Left lobe of liver (tissue), 1 donor: ENCODE measurements around the gene DCAF4L1.

GRCh38 chr4:40349723-40350302 is 14.7 kb downstream of the CHRNA9 start:
- PRO-cap = no peak

GRCh38 chr4:40369829-40370048 is 34.6 kb downstream of the CHRNA9 start:
- PRO-cap = no peak

GRCh38 chr4:40405169-40405569 is 70.0 kb downstream of the CHRNA9 start:
- PRO-cap = unidirectional peak, minus-strand start at chr4:40405364

- PRO-cap = no peak
These were observed 98.3 kb downstream of the CHRNA9 start for GRCh38 chr4:40433391-40433908.

DNA sequence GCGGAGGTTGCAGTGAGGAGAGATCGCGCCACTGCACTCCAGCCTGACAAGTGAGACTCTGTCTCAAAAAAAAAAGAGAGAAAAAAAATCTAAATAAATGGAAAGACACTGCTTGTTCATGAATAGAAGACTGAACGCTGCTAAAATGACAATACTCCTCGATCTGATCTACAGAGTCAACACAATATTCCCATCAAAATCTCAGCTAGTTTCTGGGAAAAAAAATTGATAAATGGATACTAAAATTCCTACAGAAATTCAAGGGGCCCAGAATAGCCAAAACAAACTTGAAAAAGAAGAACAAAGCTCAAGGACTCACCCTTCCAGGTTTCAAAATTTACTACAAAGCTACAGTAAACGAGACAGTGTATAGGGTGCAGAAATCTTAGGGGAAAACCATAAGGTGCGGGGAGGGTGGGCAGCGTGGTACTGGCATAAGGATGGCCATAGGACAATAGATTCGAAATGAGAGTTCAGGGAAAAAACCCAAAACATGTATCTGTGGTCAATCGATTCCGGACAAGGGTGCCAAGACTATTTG is 138.9 kb downstream of the RBM47 start:
- PRO-cap = no peak

GRCh38 chr4:40492664-40493308 is 136.9 kb downstream of the RBM47 start:
- PRO-cap = no peak

DNA sequence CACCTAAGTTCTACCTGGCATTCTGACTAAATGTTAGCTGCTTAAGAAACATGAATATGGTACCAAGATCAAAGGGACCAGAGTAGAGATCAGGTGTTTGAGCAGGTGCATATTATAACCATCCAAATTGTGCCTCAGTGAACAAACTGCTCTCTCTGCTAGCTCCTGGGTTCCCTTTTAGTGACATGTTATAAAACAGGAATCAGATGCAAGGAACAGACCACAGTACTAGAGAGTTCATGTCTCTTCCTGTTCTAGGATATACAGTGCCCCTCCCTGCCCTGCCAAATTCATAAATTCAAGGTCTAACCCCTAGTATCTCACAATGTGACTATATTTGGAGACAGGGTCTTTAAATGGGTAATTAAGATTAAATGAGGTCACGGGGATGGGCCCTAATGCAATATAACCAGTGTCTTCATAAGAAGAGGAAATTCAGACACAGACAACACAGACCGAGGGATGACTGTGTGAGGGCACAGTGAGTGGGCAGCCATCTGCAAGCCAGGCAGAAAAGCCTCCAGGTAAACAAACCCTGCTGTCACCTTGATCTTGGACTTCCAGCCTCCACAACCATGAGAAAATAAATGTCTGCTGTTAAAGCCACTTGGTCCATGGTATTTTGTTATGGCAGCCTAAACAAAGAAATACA is 82.6 kb downstream of the RBM47 start:
- PRO-cap = no peak

DNA sequence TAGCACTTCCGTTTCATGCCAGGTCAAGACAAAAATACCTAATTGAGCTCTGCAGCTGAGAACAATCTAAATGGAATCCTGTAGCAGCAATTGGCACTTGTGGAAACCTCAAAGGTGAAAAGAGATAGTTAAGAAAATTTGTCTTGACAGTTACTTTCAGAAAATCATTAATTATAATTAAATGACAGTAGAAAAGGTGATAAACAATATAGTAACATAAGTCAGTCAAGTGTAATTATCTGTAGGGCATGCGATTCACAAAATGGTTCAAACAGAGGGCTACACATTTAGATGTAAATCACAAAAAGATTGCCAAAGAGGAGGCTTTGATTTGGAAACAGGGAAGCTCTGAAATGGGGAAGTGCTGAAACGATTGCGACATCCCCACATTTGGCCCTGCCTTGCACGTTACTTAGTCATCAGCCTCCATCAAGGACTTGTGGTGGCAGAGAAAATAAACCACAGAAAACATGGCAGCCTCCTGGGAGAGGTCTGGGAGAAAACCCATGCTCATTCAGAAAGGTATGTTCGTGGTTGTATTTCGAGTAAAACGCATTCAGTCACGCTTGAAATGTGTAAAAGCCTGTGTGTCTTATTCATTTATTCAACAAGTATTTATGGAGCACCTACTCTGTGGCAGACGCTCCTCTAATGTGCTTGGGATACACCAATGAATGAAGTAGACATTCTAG is 8.0 kb downstream of the RBM47 start:
- PRO-cap = no peak

DNA sequence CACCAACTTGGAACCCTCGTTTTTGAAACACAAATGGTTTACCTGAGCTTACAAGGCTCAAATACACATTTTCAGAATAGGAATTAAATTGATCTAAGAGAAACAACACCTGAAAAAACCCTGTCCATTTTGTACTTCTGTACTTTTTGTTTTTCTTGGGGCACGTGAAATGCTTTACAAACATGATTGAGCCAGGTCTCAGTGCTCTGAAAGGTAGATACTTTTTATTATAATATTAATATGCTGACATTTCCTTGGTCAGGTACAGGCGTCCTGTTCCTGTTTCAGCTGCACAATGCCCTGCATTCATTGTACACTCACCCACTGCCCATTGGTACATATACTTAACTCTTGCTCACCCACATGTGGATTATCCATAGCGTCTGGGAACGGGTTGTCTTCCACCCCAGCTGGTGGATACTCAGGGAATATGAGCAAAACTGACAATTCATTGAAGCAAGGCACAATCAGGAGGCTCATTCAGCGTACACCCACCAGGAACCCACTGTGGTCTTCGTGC is 4.4 kb downstream of the RBM47 start:
- PRO-cap = no peak

DNA sequence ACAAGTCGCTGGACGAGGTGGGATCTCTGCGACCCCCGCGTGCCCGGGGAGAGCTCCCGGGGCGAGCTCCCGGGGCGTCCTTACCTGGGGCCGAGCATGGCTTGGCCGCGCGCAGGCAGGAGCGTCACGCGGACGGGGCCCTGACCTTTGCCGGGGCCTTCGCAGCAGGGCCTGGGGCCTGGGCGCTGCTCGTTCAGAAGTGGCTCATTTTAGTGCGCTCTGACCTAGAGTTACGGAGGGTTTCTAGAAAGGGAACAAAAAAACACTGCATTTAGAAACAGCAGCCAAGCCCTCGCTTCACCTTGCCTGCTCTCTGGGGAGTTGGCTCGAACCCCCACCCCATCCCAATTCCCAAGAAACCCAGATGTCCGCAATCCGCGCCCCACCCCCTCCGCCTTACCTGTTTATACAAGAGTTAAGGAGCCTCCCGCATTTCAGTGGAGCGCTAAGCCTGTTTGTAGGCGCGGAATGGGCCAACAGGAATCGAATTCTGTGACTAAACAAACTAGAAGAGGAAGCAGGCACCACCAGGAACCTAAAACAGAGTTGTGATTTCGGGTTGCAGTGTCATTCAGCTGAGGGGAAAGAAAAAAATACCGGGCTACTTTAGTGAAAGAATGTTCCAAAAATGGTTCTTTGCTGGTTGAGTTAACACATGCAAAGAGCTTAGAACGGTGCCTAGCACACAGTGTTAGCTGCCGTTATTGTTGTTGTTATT is 874 bp upstream of the RBM47 start:
- PRO-cap = bidirectional peak, plus-strand start at position 437 of the sequence, minus-strand start at position 98 of the sequence

DNA sequence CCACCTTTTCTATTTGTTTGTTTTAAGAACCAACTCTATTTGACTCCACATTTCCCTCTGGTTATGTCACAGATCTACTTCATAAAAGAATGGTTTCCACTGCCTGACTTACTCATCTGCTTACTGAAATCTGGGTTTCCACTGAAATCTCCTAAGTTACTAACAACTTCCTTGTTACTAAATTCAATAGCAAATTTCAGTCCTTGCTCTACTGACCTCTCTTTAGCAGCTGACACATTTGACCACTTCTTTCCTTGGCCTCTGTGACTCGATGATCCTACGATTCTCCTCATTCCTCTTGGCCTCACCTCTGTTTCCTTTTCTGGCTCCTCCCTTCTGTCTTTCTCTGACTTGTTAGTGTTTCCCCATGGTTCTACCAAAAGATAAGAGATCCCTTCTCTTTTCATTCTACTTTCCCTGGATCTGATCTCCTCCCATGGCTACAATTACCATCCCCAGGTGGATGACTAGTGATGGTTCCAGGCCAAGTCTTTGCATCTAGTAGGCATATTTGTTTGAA is 27.8 kb upstream of the NSUN7 start:
- PRO-cap = no peak

GRCh38 chr4:40821866-40822108 is 72.0 kb downstream of the NSUN7 start:
- PRO-cap = no peak

DNA sequence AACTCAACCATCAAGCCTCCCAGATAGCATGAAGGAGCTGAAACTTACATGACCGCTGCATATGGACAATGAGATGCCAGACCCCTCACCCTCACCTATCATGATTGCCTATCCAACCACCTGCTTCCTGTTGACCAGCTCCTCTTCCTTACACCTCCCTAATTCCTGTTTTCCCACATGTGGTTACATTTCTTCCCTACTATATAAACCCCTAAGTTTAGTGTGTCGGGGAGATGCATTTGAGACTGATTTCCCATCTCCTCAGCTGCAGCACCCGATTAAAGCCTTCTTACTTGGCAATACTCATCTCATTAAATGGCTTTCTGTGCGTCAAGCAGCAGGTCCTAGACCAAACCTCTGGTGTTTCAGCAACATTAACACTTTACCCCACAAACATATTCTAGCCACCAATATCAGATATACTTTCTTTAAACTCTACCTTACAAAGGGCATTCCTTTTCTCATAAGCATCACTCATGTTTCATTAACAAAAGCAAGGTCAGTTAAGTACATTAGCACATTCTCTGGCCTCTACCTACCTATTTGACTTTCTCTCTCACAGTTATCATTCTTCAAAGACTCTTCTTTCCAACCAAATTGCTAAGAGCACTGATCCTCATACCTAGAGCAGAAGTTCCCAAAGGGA is 217.2 kb downstream of the APBB2 start:
- PRO-cap = no peak

DNA sequence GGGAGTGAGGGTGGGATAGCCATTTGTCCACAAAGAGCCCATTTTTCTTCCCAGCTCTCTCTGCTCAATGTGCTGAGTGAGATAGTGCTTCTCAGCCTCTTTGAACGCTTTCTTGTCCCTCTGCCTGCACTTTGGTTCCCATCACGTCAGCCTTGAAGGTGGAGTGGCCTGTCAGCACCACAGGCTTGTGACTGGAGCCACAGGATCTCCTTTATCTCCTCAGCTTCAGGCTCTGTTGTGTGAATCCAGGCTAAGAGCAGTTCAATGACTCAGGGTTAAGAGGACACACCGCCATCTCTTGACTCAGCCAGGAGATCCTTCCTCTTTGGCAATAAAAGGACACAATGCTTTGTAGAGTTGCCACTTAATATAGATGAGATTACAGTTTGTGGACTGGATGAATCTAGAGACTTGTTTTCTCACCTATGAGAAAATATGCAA is 62.0 kb downstream of the UCHL1 start:
- PRO-cap = no peak

DNA sequence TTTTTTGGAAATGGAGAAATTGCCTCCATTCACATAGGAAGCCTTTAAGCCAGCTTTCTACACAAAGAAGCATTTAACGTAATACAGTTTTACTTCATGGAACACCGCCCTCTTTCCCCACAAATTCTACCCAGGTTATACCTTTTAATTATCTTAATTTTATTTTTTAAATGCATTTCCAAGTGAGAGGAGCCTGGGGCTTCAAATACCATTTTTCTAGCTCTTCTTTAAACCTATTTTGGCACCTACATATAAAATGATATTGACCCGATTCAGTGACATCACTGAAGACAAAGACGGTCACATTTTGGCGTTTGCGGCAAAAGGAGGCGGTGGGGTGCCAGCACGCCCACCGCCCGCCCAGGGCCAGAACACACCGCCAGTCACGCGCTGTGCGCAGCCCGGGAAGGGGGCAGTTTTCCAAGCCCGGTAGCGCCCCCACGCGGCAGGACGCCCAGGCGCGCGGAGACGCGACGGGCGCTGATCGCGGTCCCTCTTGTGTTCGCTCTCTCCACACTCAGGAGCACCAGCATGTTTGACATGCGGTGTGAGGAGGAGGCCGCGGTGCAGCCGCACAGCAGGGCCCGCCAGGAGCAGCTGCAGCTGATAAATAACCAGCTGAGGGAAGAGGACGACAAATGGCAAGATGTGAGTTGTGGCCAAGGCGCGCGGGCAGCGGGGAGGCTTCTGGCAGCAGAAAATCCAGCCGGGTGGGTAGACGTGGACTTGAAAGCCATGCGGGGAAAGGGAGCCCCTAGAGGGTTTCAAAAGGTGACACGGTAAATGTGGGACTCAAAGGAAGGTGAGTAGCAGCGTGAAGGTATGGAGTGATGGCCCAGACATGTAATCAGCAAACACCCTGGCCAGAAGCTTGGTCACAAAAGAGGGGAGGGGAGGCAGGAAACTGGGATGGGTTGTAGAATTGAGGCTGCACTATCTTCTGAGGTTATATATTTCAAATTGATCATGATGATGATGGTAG is 104.3 kb downstream of the PHOX2B start:
- PRO-cap = no peak

DNA sequence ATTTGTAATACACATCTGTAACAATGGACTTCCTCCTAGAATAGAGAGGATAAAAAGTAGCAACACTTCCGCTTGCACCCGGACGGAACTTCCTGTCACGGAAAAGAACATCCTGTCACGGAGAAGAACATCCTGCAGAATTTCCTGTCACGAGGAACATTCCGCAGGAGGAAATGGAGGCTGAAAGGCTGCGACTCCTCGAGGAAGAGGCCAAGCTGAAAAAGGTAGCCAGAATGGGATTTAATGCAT is at the start of gene DCAF4L1:
Gene DCAF4L1, plus strand, starts transcription at position 137 of the 249 bp plus-strand sequence.
- PRO-cap = no peak

GRCh38 chr4:42431944-42432593 is 34.8 kb downstream of the SHISA3 start:
- PRO-cap = no peak

DNA sequence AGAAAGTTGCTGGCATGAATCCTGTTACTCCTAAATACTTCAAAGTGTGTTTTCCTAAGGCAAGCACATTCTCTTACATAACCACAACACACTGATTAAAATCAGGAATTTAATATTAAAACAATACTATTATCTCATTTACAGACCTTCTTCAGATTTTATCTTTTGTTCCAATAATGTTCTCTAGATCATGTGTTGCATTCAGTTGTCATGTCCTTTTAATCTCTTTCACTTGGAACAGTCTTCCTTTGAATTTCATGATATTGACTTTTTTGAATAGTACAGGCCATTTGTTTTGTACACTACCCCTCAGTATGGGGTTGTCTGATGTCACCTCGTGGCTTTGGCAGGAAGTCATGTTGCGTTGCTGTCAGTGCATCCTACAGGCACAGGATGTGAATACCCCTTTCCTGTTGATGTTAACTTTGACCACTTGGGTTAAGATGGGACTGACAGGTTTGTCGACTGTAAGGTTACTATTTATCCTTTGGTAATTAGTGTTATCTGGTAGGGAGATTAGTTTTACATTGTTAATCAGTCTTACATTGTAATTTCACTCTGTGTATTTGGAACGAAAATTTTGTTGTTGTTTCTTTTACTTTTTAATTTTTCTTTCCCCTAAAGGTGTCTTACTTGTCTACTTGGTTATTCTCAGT is 14.5 kb upstream of the ATP8A1 start:
- PRO-cap = no peak

- PRO-cap = no peak
These were observed 91.7 kb upstream of the GNPDA2 start for GRCh38 chr4:44818136-44818362.

GRCh38 chr4:45174789-45175110 is 448.4 kb upstream of the GNPDA2 start:
- PRO-cap = unidirectional peak, plus-strand start at chr4:45174893